Cardiac septum (tissue), 1 donor: ENCODE measurements around the gene HTR6.

DNA sequence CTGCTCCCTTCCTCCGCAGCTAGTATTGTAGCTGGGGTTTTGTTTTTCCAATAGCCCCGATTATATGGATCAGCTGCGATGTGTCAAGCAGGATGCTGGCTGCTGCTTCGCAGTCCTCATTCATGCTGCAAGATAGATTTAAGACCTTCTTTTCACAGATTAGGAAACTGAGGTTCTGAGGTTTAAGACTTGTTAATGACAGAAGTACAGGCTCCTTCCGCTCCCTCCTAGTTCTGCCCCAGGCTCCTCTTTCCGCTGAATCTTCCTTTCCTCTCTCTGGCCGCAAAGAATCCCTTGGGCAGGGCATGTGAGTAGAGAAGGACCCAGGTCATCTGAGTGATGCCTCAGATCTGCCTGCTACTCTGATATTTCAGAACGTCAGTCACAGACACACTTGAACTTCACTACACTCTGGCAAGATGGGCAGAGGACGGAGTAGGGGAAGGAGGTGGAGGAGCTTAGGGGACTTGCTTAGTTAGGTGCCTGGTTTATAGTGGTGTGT, 4.0 kb downstream of the IGSF21 start:
- PRO-cap, result unidirectional peak, minus-strand start at position 235 of the sequence

DNA sequence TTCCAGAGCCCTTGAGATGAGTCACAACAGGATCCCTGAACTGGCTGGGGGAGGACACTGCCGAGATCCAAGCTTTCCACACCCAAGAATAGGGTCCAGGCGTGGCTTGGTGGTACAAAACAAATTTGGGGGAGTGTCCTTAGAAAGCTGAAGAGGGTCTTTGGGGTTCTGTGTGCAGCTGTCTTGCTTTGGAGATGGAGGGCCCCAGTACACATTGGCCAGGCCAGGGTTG, 74.5 kb downstream of the PAX7 start:
- PRO-cap, result no peak

- PRO-cap, result no peak
Observed at GRCh38 chr1:18914847-18915331, 12.5 kb upstream of the ALDH4A1 start.

- PRO-cap, result no peak
Observed at GRCh38 chr1:18927030-18928283, 25.1 kb upstream of the ALDH4A1 start.

DNA sequence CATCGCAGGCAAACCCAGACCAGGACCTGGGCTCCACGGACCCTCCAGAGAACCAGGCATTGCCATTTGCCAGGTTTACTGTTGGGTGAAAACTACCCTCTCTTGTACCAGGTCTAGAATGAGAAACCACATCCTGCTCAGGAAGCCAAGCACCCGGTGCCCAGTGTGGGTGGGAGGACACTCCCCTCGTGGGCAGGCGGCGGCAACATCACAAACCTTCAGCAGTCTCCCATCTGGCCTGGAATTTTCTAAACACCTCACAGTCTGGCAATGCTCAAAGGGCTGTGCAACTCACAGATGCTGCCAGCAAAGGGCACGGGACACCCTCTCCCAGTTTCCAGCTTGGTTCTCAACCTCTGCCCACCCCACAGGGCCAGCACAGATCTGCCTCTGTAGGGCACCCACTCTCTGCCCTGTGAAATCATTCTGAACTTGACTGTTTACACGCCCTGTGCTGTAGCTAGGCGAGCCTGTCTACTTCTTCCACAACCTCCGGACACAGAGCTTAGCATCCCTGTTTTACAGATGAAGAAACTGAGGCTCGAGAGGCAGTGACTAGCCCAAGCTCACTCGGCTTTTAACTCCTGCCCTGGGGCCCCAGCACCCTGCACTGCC, 7.9 kb downstream of the IFFO2 start:
- PRO-cap, result no peak

DNA sequence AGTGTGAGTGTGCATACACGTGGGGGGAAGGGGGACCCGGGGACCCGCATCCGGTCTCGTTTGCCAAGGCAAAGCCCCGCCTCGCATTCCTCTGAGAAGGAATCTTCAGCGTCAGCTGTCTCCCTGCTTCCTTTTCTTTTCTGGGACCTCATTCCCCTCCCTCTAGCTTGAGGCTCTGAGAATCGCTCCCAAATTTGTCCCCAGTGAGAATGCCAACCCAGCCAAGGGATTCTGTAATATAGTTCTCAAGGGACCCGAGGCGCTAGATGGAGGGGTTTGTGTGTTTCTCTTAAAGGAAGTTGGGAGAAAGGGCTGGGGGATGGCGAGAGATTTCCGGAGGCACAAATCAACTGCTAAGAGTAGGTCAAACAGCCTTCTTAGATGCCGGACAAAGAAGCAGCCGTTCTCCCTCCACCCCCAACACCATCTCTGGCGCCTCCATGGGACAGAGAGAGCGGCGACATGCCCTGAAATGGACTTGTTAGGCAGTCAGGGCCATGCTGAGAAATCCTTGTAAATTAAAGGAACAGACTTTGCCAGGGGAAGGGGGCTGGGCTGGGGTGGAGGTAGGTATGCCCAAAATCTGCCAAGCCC, 6.6 kb downstream of the IFFO2 start:
- PRO-cap, result bidirectional peak, plus-strand start at position 241 of the sequence, minus-strand start at position 142 of the sequence

- PRO-cap, result no peak
Observed at GRCh38 chr1:18953513-18954365, 2.7 kb downstream of the IFFO2 start.

GRCh38 chr1:19122485-19123208, 87.4 kb downstream of the UBR4 start:
- PRO-cap, result no peak

GRCh38 chr1:19204544-19204894, 5.5 kb downstream of the UBR4 start:
- PRO-cap, result no peak

DNA sequence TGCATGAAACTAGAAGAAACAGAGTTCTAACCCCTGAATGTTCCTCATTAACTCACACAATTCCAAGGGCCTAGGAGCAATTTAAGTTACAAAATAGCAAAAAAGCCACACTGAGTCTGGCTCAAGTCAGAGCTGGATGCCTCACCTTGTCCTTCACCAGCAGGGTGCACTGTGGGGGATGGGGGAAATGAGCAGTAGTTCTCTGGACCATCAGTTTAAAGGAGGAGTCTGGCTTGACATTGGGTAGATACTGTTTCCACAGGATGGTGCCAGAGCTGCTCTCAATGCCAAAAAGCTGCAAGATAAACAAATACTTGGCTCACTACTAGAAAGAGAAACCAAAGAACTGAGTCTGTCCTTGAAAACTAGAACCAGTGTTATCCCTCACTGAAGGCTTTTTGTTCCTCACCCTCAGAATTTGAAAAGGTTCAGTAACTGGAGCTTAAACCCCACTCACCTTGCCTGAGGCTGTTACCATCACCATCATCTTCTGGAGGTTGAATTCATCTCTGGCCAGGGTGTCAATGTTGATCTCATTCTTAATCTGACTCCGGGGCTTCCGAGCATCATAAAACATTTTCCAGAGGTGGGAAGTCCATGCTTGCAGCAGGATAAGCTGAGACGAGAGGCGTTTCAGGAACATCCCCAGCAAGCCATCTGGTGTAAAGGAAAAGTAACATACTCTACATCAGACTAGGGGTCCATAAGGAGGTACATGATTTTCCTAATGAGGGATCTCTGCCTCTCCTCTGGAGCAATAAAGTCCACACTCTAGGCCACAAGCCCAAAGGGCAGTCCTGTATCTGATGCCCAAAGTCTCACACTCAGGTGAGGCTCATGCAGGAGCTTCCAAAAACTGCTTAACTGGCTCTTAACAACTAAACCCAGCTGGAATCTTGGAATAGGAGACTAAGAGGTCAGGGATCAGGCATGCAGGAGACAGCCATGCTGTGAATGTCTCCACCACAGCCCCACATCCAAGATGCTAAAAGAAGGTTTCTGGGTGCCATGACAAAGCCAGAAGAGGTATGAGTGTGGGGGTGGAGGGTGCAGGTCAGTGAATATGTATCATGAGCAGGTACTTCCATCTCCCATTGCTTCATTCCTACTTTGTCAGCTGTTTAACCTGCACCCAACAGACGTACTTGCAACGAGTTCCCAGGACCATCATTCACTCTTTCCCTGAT, 18.5 kb downstream of the EMC1 start:
- PRO-cap, result no peak

GRCh38 chr1:19285473-19285738, 3.2 kb downstream of the AKR7A3 start:
- PRO-cap, result no peak

DNA sequence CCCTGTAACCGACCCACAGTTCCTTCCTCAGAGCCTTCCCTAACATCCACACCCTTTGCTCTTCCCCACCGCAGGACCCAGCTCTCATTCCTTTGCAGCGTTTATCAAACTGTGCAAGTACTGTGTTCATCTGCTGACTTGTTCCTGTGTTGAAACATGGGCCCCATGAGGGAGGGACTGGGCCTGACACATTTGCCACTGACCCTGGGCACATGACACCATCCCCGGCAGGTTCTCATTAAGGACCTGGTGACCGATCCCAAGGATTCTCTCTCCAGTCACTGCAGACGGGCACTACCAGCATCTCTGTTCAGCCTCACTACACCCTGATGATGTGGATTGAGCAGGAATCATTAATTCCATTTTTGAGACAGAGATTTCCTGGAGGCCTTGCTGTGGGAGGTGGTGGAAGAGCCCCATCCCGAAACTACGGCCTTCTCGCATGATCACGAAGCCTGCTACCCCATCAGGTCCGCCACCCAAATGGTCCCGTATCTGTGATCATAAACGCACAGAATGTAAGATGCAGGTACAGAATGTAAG, 58.7 kb downstream of the SLC66A1 start:
- PRO-cap, result no peak

GRCh38 chr1:19385312-19385631, 73.1 kb downstream of the SLC66A1 start:
- PRO-cap, result no peak

DNA sequence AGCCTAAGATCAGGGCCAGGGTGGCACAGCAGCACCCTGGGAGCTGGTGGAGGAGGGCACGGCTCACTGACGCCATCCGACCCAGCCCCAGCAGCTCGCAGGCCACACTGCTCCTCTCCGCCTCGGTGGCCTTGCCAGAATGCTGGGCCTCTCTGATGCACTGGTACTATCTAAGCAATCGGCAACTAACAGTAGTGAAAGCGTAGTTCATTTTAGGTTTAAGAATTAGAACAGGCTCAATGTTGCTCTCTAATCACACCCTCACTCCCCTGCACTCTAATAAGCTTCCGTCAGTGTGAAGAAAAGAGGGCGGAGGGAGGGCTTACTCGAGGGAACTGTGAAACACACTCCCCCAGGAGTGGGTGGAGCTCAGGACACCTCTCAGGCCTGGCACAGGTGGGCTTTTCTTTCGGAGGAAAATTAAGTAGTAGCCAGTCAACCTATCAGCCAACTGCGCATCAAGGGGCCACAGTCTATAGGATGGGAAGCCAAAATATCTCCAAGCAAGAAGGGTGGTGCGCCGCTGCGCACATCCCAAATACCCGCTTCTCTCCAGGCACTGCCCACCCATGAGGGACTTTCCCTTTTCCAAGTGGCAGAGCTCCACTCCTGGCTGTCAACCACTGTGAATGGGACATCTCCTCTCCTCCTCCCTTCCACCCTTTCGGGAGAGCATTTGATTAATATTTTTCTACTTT, 37.5 kb downstream of the CAPZB start:
- PRO-cap, result no peak

DNA sequence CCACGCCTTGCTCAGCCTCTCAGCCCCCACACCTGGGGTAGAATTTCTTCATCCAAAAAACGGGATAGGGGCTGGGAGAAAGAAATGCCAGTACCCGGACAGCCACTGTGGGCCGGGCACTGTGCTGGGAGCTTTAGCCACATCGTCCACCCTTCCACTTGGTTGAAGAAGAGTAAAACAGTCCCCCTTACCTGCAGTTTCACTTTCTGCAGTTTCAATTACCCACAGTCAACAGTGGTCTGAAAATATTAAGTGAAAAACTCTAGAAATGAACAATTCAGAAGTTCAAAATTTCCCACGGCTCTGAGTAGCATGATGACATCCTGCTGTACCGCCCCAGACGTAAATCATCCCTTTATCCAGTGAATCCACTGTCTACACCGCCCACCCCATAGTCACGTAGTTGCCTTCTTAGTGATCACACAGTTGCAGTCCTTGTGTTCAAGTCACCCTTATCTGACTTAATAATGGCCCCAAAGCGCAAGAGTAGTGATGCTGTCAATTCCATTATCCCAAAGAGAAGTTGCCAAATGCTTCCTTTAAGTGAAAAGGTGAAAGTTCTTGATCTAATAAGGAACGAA, 25.8 kb downstream of the CAPZB start:
- PRO-cap, result no peak

DNA sequence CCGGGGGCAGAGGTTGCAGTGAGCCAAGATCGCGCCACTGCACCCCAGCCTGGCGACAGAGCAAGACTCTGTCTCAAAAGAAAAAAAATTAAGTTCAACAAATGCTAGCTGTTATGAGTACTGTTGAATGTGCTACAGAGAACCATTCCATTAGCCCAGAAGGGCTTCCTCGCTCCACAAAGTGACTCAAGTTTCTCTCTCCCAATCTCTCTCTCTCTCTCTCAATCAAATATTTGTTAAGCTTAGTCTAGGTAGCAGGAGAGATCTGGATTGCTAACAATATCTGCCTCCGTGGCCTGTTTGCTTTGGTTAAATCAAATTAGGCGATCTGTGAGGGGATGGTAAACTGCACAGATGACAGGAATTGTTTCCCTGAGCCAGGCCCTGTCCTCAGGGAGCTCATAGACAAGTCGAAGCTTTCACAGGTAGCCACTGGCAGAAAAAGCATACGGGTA, 1.2 kb upstream of the CAPZB start:
- PRO-cap, result no peak

- PRO-cap, result no peak
Observed at GRCh38 chr1:19612857-19613667, 16.3 kb downstream of the MICOS10 start.

DNA sequence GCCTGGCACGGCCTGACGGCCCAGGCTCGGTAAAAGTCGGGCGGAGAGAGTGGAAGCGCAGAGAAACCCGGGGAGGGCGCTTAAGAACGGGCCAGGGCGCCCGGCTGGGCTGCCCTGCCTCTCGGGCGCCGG, 319 bp upstream of the NBL1 start:
- PRO-cap, result no peak

GRCh38 chr1:19644591-19645523, 746 bp downstream of the NBL1 start:
- PRO-cap, result no peak

- PRO-cap, result no peak
Observed at GRCh38 chr1:19664634-19665274, at the start of gene HTR6. Gene HTR6 (plus strand): TSS chr1:19664875.